Pulmonary lymph node (tissue), 1 donor: ENCODE data around the genes RNF13, MED12L and P2RY13.

GRCh38 chr3:149703005-149703404 lies 45.2 kb upstream of the WWTR1 start:
- PRO-cap, result no peak

DNA sequence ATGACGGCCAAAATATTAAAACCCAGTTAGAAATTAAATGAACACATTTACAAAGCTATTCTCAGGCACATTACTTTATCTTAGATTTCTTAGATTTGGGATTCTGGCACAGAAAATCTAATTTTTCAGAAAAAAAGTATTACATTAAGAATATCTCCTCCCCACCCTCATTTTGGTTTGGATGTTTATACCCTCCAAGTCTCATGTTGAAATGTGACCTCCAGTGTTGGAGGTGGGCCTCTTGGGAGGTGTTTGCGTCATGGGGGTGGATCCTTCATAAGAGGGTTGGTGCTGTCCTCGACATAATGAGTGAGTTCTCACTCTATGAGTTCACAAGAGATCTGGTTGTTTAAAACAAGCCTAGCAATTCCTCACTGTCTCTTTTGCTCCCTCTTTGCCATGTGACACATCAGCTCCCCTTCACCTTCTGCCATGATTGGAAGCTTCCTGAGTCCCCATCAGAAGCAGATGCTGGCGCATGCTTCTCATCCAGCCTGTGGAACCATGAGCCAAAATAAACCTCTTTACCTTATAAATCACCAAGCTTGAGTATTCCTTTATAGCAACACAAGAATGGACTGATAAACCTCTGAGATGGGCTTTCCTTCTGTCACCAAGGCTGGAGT lies 45.7 kb upstream of the WWTR1 start:
- PRO-cap, result no peak

DNA sequence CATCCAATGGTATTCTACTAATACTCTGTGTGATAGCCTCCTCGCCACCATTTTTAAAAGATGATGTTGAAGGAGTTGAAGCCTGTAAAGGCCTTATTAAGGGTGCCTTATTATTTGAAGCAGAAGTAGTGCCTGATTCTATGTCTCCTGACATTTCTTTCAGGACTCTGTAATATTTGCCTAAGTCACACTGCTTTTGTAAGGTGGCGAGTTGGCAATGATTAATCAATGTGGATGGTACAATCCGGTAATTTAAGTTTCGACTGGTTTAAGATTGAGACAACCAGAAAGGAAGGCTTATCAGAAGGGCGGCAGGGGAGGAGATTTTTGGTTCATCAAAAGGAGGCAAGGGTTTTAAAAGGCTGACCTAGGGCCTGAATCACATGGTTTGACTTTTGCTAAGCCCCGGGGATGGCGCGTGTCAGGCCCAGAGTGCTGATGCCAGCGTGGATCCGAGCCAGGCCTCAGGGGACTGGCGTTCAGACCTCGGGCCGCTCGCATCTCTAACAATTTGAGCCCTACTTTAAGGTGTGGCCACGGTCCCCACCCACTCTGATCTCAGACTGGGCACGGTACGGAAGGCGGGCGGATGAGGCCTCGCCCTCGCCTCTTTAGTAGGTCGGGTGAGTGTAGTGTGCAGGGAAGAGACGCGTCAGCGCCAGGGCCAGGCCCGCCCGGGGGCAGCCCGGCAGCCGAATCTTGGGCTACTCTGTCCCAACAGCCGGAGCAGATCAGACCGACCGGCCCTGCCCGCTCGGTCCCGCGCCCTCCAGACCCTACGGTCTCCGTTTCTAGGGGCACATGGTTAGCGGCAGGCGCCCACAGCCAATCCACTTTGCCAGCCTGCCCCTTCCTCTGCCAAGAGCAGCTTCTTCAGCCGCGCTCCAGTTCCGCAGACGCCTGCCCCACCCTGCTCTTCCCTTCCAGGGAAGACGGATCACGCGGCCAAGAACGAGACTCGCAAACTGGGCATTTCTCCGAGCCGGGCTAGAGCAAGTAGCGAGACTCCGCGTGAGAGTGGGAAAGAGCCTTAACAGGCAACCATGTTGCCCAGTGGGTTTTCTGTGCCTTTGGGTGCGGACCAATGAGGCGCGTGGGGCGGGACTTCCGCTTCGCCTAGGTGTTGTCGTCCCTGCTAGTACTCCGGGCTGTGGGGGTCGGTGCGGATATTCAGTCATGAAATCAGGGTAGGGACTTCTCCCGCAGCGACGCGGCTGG lies at the start of gene RNF13:
Gene RNF13, plus strand, starts transcription at position 1,115 of the 1,218 bp plus-strand sequence.
- PRO-cap, result bidirectional peak, plus-strand start at position 430 of the sequence, minus-strand start at position 474 of the sequence; bidirectional peak, plus-strand start at position 643 of the sequence, minus-strand start at position 560 of the sequence; bidirectional peak, plus-strand start at position 1,177 of the sequence, minus-strand start at position 989 of the sequence

GRCh38 chr3:149860156-149861220 lies 47.5 kb downstream of the RNF13 start:
- PRO-cap, result no peak

DNA sequence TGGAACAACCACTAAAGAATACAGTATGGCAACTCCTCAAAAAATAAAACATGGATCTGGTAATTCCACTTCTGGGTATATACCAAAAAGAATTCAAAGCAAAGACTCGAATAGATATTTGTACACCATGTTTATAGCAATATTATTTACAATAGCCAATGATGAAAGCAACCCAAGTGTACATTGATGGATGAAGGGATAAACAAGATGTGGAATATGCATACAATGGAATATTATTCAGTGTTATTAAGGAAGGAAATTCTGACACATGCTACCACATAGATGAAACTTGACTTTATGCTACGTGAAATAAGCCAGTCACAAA lies 55.3 kb downstream of the PFN2 start:
- PRO-cap, result no peak

GRCh38 chr3:150039048-150039265 lies 68.3 kb upstream of the PFN2 start:
- PRO-cap, result no peak

DNA sequence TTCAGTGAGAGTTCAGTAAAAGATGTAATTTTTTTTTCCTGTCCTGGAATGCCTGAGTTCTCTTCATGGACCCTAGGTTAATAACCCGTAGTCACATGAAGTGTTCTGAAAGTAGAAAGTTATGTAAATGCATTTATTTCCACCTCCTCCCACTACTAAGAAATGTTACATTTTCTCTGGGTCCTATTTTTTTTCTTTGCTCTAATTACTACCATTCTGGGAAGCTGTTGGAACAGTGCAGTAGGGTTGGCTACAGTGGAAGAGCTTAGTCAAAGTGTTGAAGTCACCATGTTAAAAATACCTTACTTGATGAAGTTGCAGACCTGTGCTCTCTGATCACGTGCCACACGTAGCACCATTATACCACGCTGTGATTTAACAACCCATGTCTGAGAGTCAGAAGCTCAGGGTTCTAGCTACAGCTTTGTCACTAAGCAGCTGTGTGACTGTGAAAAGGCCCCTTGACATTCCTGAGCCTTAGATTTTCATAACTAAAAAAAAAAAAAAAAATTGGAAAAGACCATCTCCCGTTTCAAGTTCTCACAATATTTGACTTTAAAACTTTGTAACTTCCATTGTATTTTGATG lies 153.7 kb upstream of the TSC22D2 start:
- PRO-cap, result no peak

- PRO-cap, result no peak
These were observed 59.6 kb upstream of the TSC22D2 start for GRCh38 chr3:150348502-150348919.

DNA sequence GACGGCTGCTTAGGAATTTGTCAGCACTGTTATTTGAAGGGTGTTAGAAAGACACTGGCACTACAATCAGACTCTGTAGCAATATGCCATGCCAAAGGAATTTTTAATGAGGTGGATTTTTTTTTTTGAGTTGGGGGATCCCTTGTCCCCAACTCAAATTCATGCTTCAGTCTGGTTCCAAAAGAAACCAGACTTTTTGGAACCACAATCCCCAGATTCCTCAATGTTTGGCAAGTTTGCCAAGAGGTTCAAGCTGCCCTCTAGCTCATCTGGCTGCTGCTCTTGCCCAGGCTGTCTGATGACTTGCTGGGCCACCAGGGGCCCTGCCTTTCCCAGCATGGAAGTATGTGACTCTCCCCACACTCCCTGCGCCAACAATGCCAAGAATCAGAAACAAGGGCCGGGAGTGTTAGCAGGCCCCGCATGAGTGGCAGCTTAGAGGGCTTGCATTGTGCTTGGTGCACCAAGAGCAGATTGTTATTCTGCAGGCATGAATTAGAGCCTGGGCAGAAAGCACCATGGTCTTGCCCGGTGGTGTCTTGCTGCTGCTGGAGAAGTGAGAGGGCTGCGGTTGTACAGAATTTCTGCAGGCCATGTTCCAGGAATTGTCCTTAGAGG lies 58.5 kb upstream of the TSC22D2 start:
- PRO-cap, result no peak

DNA sequence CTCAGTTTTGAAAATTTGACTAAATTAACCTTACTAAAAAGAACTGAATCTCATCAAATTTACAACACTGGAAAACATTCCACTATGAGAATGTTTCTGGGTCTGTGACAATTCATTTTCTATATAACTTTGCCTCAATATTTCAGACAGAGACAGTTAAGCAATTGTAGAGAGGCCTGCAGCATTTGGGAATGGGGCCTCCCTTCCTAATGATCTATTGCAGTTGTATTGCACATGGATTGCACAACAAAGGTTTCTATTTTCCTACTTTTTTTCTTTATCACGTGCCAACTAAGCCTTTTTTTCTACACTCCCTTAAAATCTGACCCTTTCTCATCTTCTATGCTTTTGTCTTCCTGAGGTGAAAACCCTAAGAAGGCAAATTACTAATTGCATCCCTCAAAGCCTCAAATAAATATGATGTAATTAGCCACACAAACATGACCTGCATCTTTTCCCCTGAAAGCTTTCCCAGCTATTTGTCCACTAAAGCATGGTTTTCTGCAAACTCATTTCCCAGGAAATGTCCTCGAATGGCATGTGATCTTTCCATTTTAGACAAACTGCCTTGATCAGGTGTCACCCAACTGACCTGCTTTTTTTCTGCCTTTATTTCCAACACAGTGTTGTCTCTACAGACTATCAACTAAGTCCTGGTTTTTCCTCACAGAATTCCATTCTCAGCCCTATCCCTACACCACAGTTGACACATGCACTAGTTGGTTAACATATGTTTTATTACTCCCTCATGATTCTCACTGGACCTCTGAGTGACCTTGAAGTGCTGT lies 32.0 kb upstream of the TSC22D2 start:
- PRO-cap, result no peak

DNA sequence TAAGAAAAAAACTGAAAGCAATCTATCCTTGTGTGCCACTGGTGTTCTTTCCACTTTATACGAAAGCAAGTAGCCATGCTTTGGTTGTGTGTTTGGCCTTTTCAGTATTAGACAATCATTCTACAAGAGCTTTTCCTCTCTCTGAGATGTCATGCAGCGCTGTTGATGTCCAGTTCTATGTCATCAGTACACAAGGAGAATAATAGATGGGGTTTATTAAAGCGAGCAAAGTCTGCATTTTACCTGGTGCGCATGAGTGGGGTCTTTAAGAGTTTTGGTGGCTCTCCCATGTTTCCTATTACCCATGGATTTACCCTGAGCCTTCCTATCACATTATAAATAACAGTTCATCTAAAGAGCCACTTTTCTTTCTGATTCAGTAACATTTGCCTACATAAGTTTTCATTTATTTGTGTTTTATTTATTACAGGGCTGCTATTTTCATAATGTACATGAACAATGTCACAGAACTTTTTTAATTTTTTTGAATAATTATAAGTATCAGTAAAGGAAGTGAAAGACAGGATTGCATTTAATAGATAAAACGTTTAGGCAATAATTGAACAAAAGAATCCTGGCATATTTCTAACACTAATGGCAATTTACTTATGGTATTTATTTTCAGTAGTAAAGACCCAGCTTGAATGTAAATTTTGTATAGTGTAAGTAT lies 50.7 kb downstream of the TSC22D2 start:
- PRO-cap, result no peak

DNA sequence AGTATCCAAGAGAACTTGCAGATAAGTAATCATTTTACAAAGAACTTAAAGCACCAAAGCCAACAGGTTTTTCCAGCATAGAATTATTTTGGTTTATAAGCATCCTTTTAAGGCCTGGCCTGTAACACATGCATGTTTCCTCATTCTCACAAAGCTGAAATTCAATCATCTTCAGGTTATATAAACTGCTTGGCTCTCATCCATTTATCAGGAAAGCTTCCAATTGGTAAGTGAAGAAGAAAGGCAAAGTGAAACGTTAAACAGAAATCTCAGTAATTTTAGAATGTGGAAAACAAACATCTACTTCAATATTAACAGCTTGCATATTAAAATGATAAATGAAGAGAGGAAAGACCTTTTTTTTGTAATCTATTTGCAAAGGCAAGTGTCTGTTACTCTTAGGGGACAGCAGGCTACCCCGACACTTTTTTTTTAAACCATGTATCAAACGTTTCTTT lies 1.5 kb downstream of the SERP1 start:
- PRO-cap, result no peak

GRCh38 chr3:150699135-150699727 lies 4.5 kb downstream of the ERICH6 start:
- PRO-cap, result no peak

DNA sequence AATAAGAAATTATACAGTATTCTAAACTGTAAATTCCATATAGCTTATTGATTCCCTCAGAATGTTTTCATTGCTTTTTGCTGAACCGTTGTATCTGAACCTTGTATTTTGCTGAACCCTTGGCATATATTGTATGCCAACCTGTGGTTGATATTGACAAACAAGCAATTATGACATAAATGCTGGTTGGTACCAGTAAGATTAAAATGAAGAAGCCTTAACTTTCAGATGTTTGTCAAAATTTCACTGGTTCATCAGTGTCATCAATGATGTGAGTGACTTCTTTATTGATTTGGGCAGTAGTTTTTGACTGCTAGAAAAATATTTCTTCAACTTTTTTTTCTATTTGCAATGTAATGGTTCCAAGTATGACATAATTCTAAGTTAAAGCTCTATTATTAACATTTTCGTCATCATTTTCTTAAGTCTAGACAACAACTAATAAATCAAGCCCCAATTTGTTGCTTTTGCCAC lies 25.5 kb upstream of the ERICH6 start:
- PRO-cap, result no peak

DNA sequence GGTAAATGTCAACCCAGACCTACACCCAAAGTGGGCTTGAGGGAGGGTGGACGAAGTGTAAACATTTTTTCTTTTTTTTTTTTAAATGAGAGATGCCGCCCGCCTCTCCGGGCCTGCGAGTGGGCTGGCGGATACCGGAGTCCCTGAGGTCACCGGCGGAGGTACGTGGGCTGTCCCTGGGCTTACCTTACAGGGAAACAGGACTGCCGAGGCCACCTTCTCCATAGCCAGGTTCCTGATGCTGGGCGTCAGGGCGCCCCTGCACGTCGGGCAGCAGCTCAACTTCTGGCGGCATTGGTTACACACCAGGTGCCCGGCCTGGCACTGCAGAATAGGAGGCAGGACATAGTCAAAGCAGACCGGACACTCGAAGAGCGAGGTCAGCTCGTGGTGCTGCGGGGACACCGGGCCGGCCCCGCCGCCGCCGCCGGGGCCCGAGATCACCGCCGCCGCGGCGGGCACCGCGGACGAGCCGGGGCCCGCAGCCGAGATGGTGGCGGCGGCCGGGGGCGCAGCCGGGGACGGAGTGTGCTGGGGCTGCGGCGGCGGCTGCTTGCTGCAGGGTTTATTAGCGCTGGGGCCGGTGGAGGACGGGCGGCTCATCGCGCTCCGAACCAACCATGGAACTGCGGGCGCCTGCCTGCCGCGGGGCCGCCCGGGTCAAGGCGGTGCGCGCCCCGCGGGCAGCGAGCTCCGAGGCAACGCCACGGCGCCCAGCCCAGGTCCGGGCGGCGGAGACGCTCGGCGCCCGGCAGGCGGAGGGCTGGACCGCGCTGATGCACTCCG lies 529 bp downstream of the SIAH2 start:
- PRO-cap, result unidirectional peak, minus-strand start at position 616 of the sequence

DNA sequence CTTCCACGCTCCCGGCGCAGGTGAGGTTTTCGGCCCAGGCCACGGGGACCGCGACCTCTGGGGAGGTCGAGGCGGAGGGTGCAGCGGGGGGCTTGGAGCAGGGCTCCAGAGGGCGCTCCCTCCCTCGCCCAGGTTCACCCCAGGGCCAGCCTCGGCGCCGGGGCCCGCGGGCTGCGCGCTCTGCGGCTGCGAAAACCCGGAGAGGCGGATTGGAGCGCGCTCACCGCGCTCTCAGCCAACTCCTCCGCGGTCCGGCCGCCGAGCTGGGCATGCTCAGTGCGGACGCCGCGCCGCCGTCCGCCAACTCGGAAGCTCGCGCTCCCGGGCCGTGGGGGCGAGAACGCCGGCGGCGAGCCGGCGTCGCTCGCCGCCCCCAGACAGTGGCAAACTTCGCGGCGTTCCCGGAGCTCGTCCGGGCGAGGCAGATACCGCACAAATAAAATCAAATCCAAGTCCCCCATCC lies at the start of gene MED12L:
Gene MED12L, plus strand, starts transcription at position 270 of the 463 bp plus-strand sequence.
- PRO-cap, result unidirectional peak, plus-strand start at position 337 of the sequence

DNA sequence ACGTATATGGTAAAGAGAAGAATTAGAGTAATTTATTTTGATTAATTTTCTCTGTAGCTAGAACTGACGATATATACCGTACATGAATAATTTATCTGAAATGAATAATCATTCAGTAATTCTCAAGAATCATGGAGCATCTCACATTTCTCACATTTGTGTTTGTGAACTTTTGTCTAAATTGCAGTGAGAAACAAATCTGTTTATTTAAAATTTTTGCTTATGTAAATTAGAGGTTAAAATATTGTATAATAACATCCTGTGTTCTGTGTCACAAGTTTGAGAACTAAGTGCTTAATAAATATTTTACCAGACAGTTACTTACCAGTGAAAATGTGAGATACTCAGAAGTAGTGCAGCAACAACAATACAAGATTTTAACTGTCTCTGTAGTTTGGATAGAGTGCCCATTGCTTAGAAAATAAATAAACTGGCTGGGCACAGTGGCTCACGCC lies 1.0 kb downstream of the GPR171 start:
- PRO-cap, result unidirectional peak, plus-strand start at position 327 of the sequence

DNA sequence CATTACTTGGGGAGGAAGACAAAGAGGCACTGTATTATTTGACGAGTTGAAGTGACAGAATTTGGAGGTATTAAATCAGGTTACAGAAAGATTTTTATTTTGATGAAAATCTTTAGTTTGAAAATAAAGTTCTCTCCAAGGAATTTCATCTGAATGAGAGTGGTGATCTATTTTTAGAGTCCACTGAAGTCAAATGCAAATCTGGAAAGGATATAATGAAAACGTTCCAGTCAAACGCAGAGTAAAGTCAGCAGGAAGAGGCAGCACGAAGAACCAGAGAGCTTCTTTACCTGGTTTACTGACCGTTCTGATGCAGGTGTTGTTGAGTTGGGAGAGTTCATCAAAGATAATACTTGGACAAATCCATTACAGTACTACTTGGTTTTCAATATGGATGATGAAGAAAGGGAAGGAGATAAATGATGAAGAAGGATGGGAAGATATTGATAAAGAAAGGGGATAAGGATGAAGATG lies 8.7 kb downstream of the P2RY14 start:
- PRO-cap, result unidirectional peak, plus-strand start at position 244 of the sequence

- PRO-cap, result no peak
These were observed 16.3 kb downstream of the GPR87 start for GRCh38 chr3:151300380-151300736.

GRCh38 chr3:151329300-151329636 lies at the start of gene P2RY13:
Gene P2RY13 (minus strand): TSS chr3:151329549.
- PRO-cap, result no peak